SK-N-SH (cell line): ENCODE results near the gene SNRPB2.

GRCh38 chr20:14387477-14387831 lies 50.0 kb upstream of the FLRT3 start:
- RRBS: no CpG with 5 or more reads among the region's 2 CpGs
CAGE:
- cytosol, long polyA plus RNA: no peak
- long polyA plus RNA: no peak
- nucleus, long polyA plus RNA: no peak

GRCh38 chr20:14924493-14924748 lies 587.0 kb upstream of the FLRT3 start:
- RRBS: no CpG with 5 or more reads among the region's 1 CpG
CAGE:
- cytosol, long polyA plus RNA: no peak
- long polyA plus RNA: no peak
- nucleus, long polyA plus RNA: no peak

GRCh38 chr20:16295015-16295520 lies 278.2 kb downstream of the KIF16B start:
- RRBS: no CpG with 5 or more reads among the region's 2 CpGs
CAGE:
- cytosol, long polyA plus RNA: no peak
- long polyA plus RNA: no peak
- nucleus, long polyA plus RNA: no peak

DNA sequence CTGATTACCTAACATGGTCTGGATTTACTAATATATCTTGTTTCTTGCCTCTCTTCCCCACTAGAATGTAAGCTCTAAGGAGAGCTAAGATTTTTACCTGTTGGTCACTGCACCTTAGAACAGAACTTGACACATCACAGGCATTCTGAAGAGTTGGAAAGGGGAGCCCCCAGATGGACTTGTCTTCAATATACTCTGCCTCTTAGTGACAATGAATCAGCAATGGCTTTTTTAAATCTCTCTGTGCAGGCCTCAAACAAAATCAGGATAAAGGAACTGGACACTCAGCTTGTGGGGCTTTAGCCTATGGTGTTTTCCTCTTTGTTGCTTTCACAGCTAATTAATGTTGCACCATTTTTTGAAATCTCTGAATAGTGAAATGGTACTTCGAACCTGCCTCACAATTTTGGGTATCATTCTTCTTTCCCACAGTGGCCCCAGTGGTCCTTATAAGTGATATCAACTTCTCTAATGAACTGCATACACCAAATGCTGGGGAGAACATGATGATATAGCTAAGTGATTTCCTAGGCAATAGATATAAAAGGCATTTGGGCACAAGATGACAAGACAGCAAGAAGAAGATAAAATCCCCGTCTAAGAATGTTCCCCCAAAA lies 232.8 kb downstream of the KIF16B start:
- RRBS: no CpG with 5 or more reads among the region's 2 CpGs
CAGE:
- cytosol, long polyA plus RNA: no peak
- long polyA plus RNA: no peak
- nucleus, long polyA plus RNA: no peak

DNA sequence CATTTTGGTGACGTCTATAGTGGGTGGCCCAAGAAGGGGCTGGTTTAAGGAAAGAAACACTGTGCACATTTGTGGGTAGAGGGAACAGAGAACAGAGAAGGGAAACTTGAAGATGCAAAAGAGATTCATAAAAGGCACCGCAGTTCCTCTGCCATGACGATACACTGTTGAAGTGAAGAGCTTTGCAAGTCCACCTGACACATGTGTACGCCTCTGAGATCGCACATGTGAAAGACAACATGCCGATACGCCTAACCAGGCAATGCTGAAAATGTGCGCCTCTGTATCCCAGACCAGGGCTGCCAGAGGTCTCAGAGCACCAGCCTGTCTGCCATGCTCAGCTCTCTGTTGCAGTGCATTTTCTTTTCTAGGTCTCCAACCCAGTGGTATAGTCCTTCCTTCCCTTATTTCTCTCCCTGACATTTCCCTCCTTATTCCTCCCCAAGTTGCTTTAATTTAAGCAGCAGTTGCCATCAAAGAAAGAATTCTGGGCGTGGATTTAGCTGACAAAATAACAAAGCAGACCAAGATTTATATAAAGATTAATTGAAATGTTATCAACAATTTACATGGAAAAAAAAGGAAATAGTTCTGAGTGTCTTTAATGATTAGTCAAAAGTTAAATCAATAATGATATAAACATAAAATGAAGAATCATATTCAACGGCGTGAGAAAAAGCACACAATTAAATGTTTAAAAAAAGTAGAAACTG lies 180.7 kb downstream of the KIF16B start:
- RRBS: no CpG with 5 or more reads among the region's 11 CpGs
CAGE:
- cytosol, long polyA plus RNA: no peak
- long polyA plus RNA: no peak
- nucleus, long polyA plus RNA: no peak

- RRBS: no CpG with 5 or more reads among the region's 5 CpGs
CAGE:
- cytosol, long polyA plus RNA: no peak
- long polyA plus RNA: no peak
- nucleus, long polyA plus RNA: no peak
Measured at GRCh38 chr20:16431311-16431951, 141.8 kb downstream of the KIF16B start.

DNA sequence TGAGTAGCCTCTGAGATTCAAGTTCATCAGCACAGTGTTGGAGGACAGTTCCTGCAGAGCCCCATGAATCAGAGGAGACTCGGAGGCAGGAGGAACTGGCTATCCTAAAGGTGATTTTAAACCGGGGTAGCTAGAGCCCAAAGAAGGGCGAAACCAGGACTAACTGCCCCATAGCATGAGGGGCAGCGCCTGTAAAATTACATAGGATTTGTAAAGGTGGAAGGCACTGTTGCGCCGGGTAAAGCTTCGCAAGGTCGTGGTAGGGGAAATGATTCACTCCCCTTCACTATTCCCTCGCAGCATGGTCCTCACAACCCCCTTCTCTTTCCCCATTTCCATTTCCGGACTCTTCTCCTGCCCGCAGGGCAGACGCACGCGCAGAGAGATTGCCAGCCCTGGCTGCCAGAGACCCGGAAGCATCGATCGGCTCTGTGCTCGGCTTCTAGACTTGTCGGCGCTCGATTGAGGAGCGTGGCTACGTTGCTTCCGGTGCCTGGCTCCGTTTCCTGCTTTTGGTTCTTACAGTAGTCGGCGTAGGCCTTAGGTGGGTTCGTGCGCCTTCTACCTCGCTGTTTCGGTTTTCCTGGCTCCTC lies at the start of gene SNRPB2:
Gene SNRPB2 (plus strand): TSS at position 506 of the 593 bp plus-strand sequence.
- RRBS: 21% methylated on average over 20 of the region's 31 CpGs
CAGE:
- cytosol, long polyA plus RNA: start-site peak on the plus strand centred at position 513 of the sequence, 72 bp wide, 746 and 1,185 reads in 2 replicates
- long polyA plus RNA: start-site peak on the plus strand centred at position 519 of the sequence, 66 bp wide, 1,192 and 1,013 reads in 2 replicates
- nucleus, long polyA plus RNA: start-site peak on the plus strand centred at position 511 of the sequence, 51 bp wide, 183 and 868 reads in 2 replicates

- RRBS: no CpG with 5 or more reads among the region's 14 CpGs
CAGE:
- cytosol, long polyA plus RNA: no peak
- long polyA plus RNA: no peak
- nucleus, long polyA plus RNA: no peak
Measured at GRCh38 chr20:17501638-17502433, 29.3 kb downstream of the BFSP1 start.

- RRBS: no CpG with 5 or more reads among the region's 3 CpGs
CAGE:
- cytosol, long polyA plus RNA: no peak
- long polyA plus RNA: no peak
- nucleus, long polyA plus RNA: no peak
Measured at GRCh38 chr20:17533393-17533963, 2.3 kb upstream of the BFSP1 start.

DNA sequence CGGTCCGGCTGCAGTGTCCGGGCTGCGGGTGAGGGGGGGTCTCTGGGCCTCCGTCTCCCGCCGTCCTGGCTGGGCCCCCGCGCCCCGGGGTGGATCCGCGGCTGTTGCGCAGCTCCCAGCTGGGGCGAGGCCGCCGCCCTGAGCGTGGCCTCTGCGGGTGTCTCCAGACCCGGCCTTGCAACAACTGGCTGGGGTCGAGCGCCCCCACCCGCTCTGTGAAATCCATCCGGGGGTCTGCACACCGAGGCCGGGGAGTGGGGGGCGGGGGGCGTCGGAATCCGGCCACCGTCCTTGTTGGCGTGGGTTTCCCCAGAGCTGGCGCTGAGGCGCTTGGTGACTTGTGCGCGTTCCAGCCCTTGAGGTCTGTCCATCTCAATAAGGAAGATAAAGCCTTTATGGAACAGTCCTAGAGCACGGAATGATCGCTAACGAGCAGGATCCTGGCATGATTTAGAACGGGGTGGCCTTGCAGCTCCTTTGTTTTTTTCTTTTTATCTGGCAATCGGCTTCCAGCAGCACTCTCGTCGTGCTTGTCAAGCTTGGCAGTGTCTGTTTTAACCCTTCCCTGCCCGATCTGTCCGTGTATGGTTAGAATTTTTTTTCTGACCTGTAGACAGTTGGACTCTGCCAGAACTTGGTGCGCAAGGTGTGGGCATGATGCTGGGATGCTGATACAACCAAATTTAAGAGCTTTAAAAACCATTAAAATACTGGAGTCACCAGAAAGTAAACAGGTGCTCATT lies 622 bp downstream of the DSTN start:
- RRBS: 1% methylated on average over 18 of the region's 45 CpGs
CAGE:
- cytosol, long polyA plus RNA: no peak
- long polyA plus RNA: no peak
- nucleus, long polyA plus RNA: no peak

DNA sequence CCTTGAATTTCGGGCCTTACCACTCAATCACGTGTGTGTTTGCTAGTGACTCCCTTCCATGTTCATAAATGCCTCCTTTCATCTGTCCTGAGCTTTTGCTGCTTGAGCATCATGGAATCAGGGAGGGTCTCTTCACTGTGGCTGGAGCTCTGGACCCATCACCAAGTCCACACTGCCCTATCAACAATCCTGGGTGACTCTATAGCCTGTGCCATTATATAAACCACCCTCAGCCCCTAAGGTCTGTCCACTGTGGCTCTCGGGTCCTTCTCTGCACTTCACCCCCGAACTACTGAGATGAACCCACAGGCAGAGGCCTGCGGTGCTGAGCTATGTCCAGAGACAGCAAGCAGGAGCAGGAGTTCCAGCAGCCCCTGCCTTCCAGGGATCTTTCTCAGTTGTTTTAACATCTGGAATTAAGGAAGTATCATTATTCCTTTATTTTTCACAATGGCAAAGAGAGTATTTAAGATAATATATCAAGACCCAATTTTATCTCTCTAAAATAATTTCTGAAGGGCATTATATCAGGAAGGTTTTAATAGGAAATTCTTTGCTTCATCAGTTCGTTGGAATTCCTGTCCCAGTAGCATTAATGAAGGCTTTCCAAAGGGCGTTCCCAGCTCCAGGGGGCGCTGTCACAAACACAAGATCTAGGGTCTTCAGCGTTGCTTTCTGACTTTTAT lies 27.4 kb downstream of the RRBP1 start:
- RRBS: no CpG with 5 or more reads among the region's 9 CpGs
CAGE:
- cytosol, long polyA plus RNA: no peak
- long polyA plus RNA: no peak
- nucleus, long polyA plus RNA: no peak

DNA sequence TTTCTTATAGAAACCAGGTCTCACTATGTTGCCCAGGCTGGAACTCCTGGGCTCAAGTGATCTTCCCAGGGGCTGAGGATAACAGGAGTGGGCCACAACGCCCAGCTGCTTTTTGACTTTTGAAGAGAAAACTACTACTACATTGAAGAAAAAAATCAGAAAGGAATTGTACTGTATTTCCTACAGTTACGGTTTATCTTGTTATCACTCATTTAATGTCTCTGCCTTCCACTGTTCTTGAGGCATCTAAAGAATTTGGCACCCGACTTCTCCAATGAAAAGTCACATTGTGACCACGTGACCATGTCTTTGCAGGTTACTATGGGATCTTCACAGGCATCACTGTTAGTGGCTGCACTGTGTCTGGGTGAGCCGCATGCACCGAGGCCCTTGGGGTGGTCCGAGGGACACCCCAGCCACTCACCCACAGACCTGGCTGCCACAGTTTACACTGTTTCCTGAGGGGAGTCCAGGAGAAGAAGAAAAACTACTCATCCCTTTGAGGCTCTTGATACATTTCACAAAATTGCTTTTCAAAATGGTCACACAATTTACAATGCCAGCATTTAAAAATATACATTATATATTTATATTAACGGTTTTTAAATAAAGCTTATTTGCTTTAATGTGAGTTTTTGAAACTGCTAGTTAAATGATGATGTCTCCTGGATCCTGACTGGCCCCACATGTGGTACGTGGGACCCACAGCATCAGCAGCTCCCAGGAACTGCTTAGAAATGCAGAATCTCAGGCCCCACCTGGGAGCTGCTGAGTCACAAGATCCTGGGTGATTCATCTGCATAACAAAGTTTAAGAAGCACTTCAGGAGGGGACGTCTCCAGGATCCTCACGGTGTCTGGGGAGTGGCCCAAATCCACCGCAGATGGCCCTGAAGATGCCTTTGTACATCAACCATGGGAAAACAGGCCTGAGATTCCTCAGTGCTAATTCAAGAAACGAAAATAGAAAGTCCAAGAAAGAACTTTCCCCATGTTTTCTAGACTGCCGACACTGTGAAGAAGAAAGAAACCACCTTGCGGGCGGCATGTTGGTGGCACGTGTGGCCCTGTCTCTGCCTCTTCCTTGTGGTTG lies 26.5 kb downstream of the RRBP1 start:
- RRBS: no CpG with 5 or more reads among the region's 17 CpGs
CAGE:
- cytosol, long polyA plus RNA: no peak
- long polyA plus RNA: no peak
- nucleus, long polyA plus RNA: no peak

GRCh38 chr20:17823557-17824380 lies 124.0 kb downstream of the BANF2 start:
- RRBS: no CpG with 5 or more reads among the region's 11 CpGs
CAGE:
- cytosol, long polyA plus RNA: no peak
- long polyA plus RNA: no peak
- nucleus, long polyA plus RNA: no peak

GRCh38 chr20:17835245-17835506 lies 133.4 kb downstream of the SNX5 start:
- RRBS: no CpG with 5 or more reads among the region's 7 CpGs
CAGE:
- cytosol, long polyA plus RNA: no peak
- long polyA plus RNA: no peak
- nucleus, long polyA plus RNA: no peak

DNA sequence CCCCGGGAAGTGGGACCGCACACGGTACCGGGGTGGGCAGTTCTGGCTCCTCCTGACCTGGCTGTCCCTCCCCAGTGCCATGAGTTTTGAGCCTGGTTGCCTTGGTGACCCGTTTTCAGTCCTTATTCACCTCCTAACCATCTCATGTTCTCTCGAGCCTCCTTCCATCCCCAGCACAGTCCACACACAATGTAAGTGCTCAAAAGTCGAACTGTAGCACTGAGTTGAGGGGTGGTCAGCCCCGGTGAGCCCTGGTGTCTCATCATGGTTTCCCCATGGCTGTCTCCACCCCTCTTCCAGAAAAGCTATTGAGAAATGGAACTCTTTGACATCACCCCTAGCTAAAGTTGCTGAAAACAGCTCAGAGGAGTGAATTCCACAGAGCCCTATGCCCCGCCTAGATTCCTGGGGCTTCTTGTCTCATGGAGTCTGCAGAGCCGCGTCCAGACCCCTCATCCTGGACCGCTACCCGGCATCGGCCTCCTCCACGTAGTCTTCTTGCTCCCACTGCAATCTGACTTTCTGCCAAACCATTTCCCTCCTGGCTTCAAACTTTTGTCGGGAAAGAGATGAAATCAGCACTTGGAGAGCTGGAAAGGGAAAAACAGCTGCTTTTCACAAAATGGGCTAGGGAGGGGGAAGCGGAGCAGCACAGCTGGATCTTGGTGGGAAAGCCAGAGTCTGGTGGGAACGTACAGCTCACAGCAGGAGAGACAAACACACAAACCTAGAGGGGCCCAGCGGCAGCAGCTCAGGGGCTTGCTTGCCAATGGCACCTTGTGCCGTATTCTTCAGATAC lies 132.3 kb downstream of the SNX5 start:
- RRBS: no CpG with 5 or more reads among the region's 20 CpGs
CAGE:
- cytosol, long polyA plus RNA: no peak
- long polyA plus RNA: no peak
- nucleus, long polyA plus RNA: no peak

DNA sequence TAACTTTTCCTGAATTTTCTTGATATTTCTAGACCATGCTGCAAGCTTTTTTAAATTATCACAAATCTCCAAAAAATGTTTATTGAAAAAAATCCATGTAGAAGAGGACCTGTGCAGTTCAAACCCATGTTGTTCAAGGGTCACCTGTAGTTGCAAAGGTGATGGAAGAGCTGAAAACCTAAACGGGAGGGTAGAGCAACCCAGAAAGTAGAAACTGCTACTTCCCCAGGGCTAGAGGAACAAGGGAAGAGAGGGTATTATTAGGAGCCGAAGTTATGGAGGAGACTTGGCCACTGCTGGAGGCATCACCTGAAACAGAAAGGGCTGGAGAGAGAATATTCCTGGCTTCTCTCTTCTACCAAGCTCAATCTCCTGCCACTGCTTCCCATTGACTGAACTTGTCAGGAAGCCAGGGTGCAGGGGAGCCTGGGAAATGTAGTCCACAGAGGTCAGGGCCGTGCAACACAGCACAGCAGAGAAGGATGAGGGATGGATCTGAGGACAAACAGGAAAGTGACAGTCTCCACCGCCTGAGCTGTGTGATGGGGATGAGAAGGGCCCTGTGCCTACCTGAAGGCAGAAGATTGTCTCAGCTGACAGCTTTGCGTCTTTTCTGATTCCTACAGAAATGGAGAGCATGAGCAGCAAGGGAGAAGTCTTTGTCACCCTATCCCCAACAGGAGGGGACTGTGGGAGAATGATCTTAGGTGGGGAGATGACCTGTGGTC lies 114.4 kb downstream of the SNX5 start:
- RRBS: no CpG with 5 or more reads among the region's 5 CpGs
CAGE:
- cytosol, long polyA plus RNA: no peak
- long polyA plus RNA: no peak
- nucleus, long polyA plus RNA: no peak

DNA sequence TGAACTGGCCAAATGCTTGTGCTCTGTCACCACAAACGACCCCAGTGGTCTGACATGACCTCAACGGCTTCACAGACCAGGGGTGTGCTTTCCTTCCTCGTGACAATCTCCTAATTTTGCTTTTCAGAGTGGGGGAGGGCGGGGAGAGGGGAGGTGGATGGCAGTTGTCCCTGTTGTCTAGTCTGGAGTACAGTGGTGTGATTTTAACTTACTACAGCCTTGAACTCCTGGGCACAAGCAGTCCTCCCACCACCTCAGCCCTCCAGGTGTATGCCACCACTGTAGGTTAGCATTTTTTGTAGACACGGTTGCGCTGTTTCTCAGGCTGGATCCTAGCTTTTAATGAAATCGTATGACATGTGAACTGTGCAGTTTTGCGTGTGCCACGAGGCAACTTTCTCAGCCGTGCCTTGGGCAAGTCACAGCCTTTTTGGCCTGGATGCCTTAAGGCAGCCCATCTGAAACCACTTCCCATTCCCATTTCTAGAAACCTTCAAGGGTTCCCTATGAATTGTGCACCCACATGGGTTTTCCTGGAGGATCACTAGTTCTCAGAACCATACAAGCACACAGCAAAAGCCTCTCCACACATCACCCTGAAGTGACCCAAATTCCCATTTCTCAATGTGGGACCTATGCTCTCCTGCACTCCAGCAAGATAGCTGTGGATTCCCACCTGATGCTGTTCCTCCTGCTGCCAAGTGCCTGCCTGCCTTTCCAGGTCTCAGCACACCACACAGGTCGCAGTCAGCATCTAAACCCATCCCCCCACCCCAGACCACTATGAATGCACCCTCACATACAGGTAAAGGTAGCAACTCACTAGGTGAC lies 29.0 kb downstream of the SNX5 start:
- RRBS: no CpG with 5 or more reads among the region's 11 CpGs
CAGE:
- cytosol, long polyA plus RNA: no peak
- long polyA plus RNA: no peak
- nucleus, long polyA plus RNA: no peak

DNA sequence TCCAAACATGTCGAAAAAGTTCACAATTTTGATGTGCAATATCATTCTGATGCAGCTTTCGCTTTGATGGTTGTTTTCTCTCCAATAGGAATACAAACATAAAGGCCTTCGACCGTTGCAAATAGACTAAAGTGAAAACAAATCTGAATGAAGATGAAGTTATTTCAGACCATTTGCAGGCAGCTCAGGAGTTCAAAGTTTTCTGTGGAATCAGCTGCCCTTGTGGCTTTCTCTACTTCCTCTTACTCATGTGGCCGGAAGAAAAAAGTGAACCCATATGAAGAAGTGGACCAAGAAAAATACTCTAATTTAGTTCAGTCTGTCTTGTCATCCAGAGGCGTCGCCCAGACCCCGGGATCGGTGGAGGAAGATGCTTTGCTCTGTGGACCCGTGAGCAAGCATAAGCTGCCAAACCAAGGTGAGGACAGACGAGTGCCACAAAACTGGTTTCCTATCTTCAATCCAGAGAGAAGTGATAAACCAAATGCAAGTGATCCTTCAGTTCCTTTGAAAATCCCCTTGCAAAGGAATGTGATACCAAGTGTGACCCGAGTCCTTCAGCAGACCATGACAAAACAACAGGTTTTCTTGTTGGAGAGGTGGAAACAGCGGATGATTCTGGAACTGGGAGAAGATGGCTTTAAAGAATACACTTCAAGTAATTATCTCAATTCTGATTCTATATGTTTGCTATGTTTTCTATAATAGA lies 1.0 kb downstream of the MGME1 start:
- RRBS: 3% methylated on average over 4 of the region's 13 CpGs
CAGE:
- cytosol, long polyA plus RNA: no peak
- long polyA plus RNA: no peak
- nucleus, long polyA plus RNA: no peak

DNA sequence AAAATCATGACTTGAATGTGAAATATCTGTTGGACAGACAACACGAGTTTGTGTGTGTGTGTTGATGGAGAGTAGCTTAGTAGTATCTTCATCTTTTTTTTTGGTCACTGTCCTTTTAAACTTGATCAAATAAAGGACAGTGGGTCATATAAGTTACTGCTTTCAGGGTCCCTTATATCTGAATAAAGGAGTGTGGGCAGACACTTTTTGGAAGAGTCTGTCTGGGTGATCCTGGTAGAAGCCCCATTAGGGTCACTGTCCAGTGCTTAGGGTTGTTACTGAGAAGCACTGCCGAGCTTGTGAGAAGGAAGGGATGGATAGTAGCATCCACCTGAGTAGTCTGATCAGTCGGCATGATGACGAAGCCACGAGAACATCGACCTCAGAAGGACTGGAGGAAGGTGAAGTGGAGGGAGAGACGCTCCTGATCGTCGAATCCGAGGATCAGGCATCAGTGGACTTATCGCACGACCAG lies 4.7 kb downstream of the KAT14 start:
- RRBS: no CpG with 5 or more reads among the region's 12 CpGs
CAGE:
- cytosol, long polyA plus RNA: no peak
- long polyA plus RNA: no peak
- nucleus, long polyA plus RNA: no peak

GRCh38 chr20:18451709-18452685 lies 14.8 kb downstream of the DZANK1 start:
- RRBS: no CpG with 5 or more reads among the region's 12 CpGs
CAGE:
- cytosol, long polyA plus RNA: no peak
- long polyA plus RNA: no peak
- nucleus, long polyA plus RNA: no peak